Pericardium fibroblast (primary cell): Measurements from ENCODE around the genes GBA2, GNE and FBXO10.

- RAMPAGE, long total RNA: no peak
Measured at GRCh38 chr9:35696544-35697166, 6.9 kb upstream of the TPM2 start.

- RAMPAGE, long total RNA: no peak
Measured at GRCh38 chr9:35748509-35749483, at the start of gene GBA2. TSS of gene GBA2 (minus strand) at chr9:35749228.

DNA sequence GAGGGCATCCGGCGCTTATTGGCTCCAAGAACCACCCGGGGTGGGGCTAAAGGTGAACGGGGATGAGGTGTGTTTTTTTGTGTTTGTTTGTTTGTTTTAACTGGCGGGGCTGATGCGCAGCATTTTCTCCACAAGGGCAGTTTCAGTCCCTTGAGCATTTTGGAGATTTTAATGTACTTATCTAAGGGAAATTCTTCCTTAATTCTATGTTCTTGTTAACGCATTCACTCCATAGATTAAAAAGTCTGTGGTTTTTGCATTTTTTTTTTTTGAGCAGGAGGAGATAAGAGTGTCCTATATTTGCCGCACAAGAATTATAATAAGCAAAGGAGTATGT, 661 bp upstream of the HINT2 start:
- RAMPAGE, long total RNA: no peak

GRCh38 chr9:35848046-35848727, 19.2 kb downstream of the TMEM8B start:
- RAMPAGE, long total RNA: no peak

- RAMPAGE, long total RNA: no peak
Measured at GRCh38 chr9:35929148-35929626, 19.9 kb downstream of the SPAAR start.

- RAMPAGE, long total RNA: no peak
Measured at GRCh38 chr9:36090918-36091449, 45.5 kb upstream of the GLIPR2 start.

GRCh38 chr9:36127715-36128116, 8.8 kb upstream of the GLIPR2 start:
- RAMPAGE, long total RNA: no peak

DNA sequence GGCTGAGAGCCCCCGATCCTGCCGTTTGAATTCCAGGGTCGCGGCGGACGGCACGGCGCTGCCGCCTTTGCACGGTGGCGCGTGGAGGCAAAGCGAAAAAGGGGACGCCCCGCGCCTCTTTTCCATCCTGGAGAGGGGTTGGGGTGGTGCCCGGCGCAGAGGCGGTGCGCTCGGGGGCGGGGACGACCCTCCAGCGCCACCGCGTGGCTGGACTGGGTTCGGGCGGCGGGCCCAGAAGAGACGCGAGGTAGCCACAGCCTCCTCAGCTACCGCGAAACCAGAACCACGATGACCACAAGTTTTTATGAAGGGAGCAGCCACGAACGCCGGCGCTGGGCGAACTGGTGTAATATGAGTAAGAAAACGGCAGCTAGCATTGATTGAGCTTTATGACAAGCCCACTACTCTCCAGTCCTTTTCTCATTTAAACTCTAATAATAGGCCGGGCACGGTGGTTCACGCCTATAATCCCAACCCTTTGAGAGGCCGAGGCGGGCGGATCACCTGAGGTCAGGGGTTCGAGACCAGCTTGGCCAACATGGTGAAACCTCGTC, 2.6 kb upstream of the CCIN start:
- RAMPAGE, long total RNA: no peak

- RAMPAGE, long total RNA: start-site peak on the minus strand at chr9:36258397-36258448, 22 and 94 reads in 2 replicates
Measured at GRCh38 chr9:36258273-36259315, at the start of gene GNE. TSS of gene GNE (minus strand) at chr9:36258448.

DNA sequence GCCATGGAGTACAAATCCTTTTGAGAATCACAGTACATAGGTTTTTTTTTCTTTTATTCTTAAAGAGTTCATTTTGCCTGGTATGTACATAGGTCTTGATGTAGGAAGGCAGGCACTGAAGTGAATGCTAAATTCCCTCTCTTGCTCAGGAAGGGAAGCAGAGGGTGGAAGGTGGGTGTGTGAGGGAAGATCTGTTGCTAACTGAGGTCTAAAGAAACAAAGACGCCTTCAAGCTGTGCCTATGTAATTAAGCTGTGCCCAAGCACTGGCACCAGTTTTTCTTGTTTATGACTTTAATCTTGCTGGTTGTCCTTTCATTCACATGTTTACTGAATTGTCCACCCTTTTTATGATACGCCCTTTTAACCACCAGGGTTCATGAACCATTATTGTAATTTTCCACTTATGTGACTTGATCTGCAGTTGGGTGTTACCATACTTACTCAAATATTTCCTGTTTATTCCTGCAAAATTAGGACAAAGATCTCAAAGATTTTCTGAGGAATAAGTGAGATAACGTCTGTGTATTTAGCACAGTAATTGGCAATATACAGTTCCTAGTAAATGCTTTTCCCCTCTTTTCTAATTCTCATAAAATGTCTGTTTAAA, 38.4 kb upstream of the GNE start:
- RAMPAGE, long total RNA: no peak

DNA sequence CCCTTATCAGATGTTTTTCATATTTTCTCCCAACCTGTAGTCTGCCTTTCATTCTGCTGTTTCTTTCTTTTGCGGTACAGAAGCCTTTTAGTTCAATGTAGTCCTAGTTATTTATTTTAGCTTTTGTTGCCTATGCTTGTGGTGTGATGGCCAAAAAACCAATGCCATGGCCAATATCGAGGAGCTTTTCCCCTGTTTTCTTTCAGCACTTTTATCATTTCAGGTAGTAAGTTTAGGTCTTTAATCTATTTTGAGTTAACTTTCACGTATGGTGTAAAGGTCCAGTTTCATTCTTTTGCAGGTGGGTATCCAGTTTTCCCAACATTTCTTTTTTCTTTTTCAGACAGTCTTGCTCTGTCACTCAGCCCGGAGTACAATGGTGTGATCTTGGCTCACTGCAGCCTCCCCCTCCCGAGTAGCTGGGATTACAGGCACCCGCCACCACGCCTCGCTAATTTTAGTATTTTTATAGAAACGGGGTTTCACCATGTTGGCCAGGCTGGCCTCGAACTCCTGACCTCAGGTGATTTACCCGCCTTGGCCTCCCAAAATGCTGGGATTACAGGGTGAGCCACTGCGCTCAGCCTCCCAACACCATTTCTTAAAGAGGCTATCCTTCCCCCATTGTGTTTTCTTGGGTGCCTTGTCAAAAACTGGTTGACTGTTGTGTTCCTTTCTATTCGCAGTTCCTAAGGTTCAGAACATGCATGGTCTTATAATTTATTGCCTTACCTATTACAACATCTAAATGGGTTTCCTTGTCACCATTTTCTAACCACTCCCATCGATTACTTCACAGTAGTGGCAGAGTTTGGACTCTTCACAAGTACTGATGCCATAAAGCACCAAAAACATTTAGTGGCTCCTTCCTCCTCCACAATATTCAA, 50.3 kb downstream of the RNF38 start:
- RAMPAGE, long total RNA: no peak

DNA sequence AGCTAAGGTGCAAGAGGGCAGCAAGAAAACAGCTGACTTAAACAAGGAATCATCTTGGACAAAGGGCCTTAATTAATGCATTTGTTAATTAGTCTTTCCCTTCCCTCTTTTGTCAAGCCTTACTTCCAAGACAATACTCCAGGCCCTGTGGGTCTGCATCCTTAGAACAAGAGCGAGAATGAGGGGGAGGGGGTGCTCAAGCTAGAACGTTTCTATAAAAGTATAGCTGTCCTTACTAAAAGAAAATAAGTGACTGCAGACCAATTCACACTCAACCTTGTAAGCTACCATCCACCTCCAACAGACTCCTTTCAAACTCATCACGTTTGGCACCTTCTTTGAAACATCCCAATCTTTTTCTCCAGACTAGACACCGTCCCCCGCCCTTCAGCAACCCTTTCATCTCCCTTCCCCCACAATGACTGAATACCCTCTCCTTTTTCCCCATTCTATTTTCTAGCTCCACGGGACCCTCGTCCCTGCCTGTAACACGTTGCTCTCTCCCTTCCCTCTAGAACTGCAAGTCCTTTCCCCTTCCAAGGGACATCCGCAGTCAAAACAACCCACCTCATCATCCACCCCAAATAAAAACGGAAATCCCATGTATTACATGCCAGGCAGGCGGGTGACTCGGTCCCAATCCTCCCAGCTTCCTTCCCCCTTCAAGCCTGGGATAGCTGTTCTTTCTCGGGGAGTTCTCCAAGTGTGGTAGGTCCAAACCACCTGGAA, 85.8 kb upstream of the RNF38 start:
- RAMPAGE, long total RNA: no peak

GRCh38 chr9:36765152-36766174, 192.8 kb downstream of the MELK start:
- RAMPAGE, long total RNA: no peak

GRCh38 chr9:37219362-37220107, 99.2 kb downstream of the ZCCHC7 start:
- RAMPAGE, long total RNA: no peak

- RAMPAGE, long total RNA: no peak
Measured at GRCh38 chr9:37251491-37251941, 131.1 kb downstream of the ZCCHC7 start.

DNA sequence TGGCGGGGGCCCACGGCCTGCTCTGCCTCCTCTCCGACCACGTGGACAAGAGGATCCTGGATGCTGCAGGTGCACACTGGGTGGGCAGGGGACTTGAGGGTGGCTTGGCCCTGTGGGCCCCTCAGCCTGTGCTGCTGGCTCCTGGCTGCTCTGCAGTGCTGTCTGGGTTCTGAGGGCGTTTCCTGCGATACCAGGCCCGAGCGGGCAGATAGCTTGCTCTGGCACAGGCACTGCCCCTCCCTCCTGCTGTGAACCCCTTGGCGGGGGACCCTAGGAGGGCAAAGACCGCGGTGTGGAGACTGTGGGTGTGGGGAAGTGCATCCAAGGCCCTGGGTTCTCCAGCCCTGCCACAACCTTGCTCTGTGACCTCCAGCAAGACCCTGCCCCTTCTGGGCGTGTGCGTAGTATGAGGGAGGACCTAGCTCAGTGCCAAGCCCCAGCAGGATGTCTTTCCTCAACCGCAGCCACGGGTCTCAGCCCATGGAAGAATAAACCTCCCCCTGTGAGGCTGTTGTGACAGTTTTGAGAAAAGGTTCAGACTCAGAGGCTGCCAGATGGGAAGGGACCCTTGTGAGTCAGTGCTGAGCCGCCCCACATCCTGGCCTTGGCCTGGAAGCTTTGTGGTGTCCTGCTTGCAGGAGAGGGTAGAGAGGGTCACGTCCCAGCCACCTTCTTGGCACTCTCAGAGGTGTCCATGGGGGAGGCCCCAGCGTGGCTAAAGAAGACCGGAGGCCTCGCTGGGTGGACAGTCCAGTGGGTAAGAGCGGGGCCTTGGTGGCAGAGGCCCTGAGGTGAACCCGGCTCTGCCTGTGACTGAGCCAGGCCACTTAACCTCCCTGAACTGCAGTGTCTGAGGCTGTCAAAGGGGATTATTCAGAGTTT, 2.7 kb downstream of the GRHPR start:
- RAMPAGE, long total RNA: no peak

DNA sequence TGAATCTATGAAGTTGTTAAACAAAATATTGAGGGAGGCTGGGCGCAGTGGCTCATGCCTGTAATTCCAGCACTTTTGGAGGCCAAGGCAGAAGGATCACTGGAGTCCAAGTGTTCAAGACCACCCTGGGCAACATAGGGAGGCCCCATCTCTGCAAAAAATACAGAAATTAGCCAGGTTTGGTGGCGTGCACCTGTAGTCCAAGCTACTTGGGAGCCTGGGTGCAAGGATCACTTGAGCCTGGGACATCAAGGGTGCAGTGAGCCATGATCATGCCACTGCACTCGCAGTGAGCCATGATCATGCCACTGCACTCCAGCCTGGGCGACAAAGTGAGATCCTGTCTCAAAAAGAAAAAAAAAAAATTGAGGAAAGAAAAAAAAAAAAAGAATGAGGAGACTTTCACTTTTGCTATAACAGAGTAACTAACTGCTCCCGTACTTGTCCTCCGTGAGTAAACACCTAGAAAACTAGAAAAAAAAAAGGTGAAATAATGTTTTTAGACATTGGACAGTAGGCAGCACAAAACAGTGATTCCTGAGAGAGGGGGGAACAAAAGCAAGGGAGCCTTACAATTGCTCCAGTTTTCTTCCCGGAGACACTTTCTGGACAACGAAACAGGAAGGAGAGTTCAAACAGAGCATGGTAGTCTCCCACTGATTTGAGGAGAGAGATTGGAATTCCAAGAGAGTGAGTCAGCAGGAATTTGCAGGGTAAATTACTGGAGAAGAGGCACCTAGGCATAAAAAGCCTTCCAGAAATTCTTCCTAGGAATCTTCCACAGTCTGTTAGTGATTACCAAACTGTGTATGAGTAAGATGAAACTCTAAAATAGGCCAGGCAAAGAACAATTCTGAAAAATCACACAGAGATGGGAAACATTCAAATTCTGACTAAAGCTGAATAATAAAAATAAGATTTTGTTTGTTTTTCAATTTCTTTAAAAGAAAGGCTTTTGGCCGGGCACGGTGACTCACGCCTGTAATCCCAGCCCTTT, 6.9 kb upstream of the ZBTB5 start:
- RAMPAGE, long total RNA: no peak

GRCh38 chr9:37511970-37513098, 26.6 kb downstream of the POLR1E start:
- RAMPAGE, long total RNA: no peak

- RAMPAGE, long total RNA: no peak
Measured at GRCh38 chr9:37575986-37576836, at the start of gene FBXO10. TSS of gene FBXO10 (minus strand) at chr9:37576380.

DNA sequence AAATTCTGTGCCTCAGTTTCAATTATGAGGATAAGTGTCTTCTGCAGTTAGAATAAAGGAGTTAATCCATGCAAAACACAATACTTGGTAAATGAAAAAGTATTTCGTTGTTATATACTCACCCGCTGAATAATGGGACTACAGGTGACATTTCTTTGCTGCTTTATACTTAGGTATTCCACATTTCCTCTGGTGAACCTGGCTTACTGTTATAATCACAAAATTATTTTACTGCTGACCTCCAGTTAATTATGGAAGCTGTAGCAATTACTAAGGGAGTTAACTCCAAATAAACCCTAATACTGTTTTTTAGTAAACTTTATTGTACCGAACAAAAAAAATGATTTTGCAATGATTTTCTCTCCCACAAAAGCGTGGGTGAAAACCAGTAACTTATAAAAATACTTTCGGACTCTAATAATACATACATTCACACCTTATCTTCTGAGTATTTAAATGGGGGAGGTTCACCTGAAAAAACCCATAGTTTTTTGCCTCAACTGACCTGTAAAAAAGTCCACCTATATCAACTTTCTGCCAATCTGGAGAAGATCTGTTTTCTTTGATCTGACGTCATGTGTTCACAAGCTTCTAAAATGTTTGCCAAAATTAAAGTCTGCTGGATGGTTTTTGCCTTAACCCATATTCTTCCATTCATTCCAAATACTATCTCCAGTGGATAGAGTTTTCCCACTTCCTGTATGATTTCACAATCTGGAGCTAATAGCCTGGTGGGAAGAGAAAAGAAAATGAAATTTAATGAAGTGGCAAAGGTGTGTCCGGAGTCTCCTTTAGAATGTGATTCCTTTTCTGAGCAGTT, 4.5 kb downstream of the EXOSC3 start:
- RAMPAGE, long total RNA: no peak